Colic lymph node (tissue), 1 donor: ENCODE data around the genes SPAG4 and DLGAP4.

DNA sequence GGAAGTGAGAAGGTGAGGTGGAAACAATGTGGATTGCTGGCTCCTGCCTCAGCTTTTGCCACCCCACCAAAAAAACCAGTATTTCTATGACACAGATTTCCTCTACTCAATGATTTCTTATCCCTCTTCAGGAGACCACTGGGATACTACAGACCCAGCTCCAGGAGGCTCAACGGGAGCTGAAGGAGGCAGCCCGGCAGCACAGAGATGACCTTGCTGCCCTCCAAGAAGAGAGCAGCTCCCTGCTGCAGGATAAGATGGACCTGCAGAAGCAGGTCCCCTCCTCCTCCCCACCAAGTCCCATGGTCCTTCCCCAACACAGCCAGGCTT lies 36.2 kb downstream of the C20orf173 start:
- PRO-cap: no peak

GRCh38 chr20:35497688-35498413 lies 31.6 kb downstream of the C20orf173 start:
- PRO-cap: no peak

DNA sequence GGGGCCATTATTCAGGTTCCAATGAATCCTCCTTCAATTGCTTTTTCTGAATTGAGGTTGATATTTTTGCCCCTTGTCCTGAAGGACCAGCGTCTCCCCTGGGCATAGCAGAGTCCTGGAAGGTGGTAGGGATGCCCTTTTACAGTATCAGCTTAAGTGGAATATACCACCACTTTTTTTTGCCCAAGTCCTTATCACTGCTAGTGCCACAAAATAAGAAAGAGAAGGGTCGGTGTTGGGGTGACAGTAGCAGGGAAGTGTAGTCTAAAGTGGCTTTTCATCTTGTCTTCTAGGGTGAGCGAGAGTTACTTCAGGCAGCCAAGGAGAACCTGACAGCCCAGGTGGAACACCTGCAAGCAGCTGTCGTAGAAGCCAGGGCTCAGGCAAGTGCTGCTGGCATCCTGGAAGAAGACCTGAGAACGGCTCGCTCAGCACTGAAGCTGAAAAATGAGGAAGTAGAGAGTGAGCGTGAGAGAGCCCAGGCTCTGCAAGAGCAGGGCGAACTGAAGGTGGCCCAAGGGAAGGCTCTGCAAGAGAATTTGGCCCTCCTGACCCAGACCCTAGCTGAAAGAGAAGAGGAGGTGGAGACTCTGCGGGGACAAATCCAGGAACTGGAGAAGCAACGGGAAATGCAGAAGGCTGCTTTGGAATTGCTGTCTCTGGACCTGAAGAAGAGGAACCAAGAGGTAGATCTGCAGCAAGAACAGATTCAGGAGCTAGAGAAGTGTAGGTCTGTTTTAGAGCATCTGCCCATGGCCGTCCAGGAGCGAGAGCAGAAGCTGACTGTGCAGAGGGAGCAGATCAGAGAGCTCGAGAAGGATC lies 27.1 kb downstream of the C20orf173 start:
- PRO-cap: no peak

DNA sequence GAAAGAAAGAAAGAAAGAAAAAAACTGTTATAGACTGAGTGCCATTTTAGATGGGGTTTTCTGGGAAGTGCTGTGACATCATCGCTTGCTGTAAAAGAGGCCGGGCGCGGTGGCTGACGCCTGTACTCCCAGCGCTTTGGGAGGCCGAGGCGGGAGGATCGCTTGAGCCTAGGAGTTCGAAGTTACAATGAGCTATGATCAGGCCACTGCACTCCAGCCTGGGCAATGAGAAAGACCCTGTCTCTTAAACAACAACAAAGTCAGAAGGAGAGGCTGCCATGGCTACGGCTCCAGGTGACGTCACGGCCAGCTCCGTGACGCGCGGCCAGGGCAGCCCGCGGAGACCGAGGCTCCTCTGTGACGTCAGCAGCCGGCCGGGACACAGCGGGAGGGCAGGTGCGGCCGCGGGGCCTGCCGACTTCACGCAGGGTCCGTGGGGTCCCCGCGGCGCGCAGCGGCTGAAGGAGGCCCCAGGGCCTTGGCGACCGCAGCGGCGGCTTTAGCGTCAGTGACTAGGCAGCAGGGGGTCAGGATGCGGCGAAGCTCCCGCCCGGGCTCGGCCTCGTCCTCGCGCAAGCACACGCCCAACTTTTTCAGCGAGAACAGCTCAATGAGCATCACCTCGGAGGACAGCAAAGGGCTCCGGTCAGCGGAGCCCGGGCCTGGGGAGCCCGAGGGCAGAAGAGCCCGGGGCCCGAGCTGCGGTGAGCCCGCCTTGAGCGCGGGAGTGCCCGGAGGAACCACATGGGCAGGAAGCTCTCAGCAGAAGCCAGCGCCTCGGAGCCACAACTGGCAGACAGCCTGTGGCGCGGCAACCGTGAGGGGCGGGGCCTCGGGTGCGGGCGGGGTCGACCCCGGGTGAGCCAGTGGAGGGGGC lies at the start of gene SPAG4:
Gene SPAG4, plus strand, starts transcription at position 358 of the 877 bp plus-strand sequence.
- PRO-cap: unidirectional peak, plus-strand start at position 369 of the sequence; unidirectional peak, plus-strand start at position 423 of the sequence; bidirectional peak, plus-strand start at position 508 of the sequence, minus-strand start at position 479 of the sequence; unidirectional peak, minus-strand start at position 791 of the sequence

GRCh38 chr20:35721152-35721437 lies 21.0 kb downstream of the RBM39 start:
- PRO-cap: no peak

DNA sequence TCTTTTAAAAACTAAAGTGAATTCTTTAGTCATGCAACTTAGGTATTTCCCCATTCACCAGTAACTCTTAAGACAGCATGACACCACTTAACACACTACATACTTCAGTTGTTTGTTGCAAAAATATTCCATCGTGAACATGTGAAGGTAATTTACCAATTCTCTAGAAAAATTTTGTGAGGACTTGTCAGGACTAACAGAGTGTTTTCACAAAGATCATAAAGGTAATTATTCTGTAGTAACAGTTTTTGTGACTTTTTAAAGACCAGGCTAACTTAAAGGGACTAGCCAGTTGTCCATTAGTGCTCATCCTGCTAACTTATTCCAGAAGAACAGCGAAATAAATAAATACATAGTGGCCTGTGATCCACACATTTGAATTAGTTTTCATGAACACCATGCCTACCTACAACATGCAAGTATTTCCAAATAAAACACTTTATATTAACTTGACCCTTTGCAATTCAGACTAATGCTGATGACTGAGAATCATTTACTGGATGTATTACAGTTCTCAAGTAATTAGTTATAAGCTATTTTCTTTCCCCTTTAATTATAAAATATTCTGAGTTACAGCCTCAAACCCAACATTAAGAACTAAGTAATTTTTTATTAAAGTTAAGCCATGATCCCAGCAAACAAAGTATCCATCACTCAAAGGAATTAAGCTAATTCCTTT lies 11.9 kb downstream of the RBM39 start:
- PRO-cap: no peak

DNA sequence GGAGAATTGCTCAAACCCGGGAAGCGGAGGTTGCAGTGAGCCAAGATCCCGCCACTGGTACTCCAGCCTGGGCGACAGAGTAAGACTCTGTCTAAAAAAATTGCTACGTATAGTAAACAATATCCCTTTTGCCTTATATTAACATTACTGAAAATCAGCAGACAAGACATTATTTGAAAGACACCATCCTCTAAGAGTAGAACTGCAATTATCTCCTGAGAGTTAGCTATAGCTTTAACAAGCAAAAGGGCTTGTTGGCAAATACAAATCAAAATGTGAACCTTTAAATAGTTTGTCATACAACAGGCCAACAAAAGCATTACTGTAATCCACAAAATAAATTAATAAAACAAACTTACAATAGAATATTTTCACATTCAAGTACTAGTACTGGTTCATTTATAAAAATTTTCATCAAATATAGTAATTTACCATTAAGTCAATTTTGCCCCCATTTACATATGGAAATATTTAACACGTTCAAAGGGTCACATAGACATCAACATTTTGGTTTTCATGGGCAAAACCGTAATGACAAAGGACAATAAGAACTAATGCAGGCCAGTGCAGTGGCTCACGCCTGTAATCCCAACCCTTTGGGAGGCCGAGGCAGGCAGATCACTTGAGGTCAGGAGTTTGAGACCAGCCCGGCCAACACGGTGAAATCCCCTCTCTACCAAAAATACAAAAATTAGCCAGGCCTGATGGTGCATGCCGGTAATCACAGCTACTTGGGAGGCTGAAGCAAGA lies 9.4 kb downstream of the RBM39 start:
- PRO-cap: no peak

- PRO-cap: no peak
These were observed 81.4 kb downstream of the CNBD2 start for GRCh38 chr20:36049828-36050220.

DNA sequence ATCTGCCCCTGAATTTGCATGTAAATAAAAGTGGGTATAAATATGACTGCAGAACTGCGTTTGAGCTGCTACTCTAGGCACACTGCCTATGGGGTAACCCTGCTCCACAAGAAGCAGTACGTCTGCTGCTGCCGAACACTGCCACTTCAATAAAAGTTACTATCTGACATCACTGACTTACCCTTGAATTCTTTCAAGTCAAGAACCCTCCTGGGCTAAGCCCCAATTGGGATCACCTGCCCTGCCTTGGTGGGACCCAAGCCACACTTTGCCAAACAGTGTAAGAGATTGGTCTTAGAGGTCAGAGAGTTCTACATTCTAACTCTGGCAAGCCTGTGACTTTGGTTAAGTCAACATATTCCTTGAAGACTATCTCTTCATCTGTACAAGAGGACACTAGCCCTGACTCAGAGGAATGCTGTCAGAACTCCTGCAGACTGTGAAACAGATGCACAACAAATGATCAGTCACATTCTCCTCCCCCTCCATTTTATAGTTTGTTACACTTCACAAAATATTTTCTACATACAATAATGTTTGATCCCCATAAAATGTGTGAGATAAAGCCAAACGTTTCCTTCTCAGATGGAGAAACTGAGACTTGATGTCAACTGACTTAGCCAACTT lies 91.8 kb upstream of the EPB41L1 start:
- PRO-cap: no peak

DNA sequence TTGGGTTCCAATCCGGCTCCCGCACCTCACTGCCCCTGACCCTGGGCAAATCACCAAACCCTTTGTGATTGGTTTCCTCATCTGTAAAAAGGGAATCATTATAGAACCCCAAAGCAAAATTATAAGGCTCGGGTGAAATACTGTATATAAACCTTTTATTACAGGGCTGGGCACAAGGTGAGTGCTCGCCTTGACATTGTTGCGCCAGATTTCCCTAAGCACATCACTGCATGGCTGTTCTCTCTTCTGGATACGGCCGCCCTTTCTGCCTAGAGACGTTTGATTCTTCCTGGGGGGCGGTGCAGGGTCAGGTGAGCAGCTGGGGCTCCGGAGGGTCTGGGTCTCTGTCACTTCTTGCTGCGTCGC lies 90.5 kb upstream of the EPB41L1 start:
- PRO-cap: no peak

DNA sequence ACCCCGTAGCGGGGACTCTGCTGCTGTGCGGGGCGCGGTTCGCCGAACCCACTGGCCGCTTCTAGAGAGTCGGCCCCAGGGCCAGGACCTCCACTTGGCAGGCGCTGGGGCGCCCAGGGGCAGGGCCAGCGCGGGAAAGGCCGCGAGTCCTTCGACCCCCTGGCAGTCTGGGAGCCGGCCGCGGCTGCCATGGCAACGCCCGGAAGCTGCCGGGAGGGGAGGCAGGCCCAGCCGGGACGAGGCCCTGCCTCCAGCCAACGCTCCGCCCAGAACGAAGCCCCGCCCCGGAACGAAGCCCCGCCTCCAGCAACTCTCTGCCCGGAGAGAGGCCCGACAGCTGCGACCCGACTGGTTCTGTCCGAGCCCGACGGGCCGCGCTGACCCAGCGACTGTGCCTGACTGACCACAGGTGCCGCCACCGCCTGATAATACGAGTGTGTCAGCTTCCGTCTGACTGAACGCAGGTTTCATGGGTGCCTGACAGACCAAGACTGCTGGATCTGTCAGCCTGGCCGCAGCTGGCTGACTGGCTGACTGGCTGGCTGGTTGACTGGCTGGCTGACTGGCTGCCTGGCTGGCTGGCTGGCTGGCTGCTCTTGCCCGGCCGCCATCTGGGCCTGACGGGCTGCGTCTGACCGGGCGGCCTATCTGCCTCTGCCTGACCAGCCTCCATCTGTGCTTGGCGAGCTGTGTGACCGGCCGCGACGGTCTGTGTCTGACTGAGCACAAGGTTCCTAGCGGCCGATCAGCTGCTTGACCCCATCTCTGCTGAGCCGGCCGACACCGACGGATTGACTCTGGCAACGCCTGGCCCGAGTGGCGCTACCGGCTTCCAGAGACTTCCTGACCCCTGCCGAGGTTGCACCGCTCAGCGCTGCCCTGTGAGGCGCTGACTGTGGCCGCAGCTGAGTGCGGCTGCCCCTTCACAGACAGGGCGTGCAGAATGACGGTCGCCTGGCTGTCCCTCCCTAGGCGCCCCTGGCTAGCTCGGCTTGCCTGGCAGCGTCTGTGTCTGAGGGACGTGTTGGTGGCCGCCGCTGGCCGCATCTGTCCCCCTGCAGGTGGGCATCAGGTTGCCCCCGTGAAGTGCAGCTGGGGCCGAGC lies 89.7 kb upstream of the EPB41L1 start:
- PRO-cap: bidirectional peak, plus-strand start at position 309 of the sequence, minus-strand start at position 191 of the sequence

GRCh38 chr20:36085228-36085599 lies 69.3 kb upstream of the EPB41L1 start:
- PRO-cap: no peak

DNA sequence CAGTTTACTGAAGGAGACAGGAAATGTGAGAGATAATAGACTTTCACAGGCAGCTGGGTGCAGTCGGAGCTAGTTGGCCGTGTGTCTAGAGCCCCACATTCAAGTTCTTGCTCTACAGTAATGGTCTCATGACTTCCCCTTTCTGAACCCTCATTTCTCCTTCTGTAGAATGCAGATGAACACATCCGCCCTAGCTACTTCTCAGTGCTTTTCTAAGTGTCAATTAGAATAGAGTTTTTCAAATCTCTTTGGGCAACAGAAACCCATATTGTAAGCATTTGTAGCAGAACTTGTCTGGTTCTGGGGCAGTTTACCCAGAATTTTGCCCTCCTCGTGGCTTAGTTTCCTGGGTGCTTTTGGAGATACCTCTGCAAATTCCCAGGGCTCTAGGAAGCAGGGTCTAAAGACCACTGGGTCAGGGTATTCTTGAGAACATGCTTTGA lies 40.5 kb upstream of the EPB41L1 start:
- PRO-cap: no peak

DNA sequence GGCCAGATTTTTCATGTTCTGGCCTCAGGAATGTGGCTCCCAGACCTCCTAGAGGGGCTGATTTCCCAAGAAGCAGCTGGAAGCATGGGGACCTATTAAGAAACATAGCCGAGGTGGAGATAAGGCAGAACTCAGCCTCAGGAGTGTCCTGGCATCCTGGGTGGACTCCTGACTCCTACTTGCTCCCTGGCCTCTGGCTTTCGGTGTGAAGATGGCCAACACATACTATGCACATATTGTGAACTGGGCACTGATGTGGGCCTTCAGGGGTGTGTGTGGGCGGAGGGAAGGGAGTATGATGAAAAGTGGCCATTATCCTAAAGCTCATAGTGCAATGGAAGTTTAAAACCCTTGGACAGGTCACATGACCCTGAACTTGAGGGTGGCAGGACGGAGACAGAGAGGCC lies 6.6 kb upstream of the EPB41L1 start:
- PRO-cap: no peak

- PRO-cap: no peak
These were observed 28.5 kb downstream of the EPB41L1 start for GRCh38 chr20:36182834-36183720.

- PRO-cap: no peak
These were observed at the start of gene DLGAP4 for GRCh38 chr20:36306190-36306958. Gene DLGAP4 (plus strand): TSS chr20:36306339.

GRCh38 chr20:36336777-36336976 lies 30.5 kb downstream of the DLGAP4 start:
- PRO-cap: no peak

DNA sequence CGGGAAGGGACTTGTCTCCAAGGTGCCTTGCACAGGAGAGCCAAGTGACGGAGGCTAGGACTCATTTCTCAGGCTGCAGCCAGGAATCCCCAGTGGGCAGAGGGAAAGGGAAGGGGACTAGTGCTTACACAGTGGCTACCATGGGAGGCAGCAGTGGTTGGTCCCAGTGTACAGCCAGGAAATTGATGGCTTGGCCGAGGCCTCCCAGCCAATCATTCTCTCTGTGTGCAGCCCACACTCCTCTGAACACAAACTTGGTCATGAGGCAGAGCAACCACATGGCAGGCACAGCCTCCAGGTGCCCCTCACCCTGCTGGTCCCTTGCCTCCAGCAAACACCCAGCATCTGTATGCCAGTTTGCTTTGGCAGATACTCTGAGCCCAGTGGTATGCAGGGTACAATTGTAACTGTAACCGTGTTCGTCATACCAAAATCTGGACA lies 73.0 kb upstream of the MYL9 start:
- PRO-cap: no peak

GRCh38 chr20:36484236-36485077 lies 56.9 kb upstream of the MYL9 start:
- PRO-cap: no peak

- PRO-cap: no peak
These were observed 42.4 kb upstream of the MYL9 start for GRCh38 chr20:36498468-36499856.